ENCODE results near the genes ICAM3, S1PR5 and KRI1.

- RRBS = 100% methylated on average over 2 of the region's 22 CpGs
Observed at GRCh38 chr19:10287766-10288100, 978 bp downstream of the ICAM4 start.

GRCh38 chr19:10332237-10332761, 1.0 kb downstream of the RAVER1 start:
- RRBS = no CpG with 5 or more reads among the region's 10 CpGs

DNA sequence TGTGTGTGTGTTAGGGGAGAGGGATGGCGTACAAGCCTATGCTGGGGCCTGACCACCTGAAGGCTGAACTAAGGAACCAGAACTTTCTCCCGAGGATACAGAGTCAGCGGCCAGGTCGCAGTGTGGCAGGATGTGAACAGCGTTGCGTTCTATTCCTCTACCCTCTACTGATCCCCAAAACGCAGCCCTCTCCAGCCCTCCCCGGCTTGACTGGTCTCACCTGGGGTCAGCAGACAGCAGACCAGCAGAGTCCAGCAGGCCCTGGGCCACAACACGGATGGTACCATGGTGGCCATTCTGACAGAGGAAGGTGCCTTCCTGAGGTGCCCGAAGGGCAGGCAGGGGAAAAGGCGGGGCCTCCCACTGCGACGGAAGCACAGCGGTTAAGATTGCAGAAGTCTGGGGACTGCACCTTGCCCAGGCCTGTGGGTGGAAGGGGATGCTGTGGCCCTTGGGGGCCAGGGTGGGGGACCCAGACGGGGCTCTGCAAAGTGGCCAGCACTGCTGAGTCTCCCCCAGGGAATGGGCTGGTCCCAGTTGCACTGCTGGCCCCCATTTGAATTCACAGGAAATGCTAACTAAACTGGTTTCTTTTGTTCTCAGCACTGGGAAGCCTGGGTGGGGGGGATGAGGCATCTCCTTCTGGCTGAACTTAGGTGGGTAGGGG, at the start of gene ICAM3:
Gene ICAM3 (minus strand): TSS at position 306 of the 667 bp plus-strand sequence.
- RRBS = no CpG with 5 or more reads among the region's 15 CpGs

GRCh38 chr19:10395996-10396251, 7.4 kb downstream of the CDC37 start:
- RRBS = 96% methylated on average over 3 of the region's 15 CpGs

GRCh38 chr19:10419201-10419414, 1.2 kb upstream of the PDE4A start:
- RRBS = no CpG with 5 or more reads among the region's 26 CpGs

DNA sequence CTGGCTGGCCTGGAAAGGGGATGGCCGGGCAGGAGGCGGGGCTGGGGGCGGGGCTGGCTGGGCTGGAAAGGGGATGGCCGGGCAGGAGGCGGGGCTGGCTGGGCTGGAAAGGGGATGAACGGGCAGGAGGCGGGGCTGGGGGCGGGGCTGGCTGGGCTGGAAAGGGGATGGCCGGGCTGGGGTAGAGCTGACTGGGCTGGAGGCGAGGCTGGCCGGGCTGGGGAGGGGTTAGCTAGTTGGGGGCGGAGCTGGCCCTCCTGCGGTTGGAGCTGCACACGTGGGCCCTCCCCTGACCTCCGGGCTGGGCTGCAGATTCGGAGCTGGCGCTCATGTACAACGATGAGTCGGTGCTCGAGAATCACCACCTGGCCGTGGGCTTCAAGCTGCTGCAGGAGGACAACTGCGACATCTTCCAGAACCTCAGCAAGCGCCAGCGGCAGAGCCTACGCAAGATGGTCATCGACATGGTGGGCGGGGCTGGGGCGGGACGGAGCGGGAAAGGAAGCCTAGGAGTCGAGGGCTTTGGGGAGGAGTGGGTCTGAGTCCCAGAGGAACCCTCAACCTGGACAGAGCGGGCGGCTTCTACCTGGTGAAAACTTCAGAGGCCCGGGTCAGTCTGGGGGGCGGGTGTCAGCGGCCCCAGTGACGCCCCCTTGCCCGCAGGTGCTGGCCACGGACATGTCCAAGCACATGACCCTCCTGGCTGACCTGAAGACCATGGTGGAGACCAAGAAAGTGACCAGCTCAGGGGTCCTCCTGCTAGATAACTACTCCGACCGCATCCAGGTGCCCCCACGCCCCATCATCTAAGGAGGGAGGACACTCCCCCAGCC, 41.1 kb downstream of the PDE4A start:
- RRBS = 5% methylated on average over 11 of the region's 42 CpGs

- RRBS = no CpG with 5 or more reads among the region's 53 CpGs
Observed at GRCh38 chr19:10478321-10479585, 24.4 kb downstream of the KEAP1 start.

DNA sequence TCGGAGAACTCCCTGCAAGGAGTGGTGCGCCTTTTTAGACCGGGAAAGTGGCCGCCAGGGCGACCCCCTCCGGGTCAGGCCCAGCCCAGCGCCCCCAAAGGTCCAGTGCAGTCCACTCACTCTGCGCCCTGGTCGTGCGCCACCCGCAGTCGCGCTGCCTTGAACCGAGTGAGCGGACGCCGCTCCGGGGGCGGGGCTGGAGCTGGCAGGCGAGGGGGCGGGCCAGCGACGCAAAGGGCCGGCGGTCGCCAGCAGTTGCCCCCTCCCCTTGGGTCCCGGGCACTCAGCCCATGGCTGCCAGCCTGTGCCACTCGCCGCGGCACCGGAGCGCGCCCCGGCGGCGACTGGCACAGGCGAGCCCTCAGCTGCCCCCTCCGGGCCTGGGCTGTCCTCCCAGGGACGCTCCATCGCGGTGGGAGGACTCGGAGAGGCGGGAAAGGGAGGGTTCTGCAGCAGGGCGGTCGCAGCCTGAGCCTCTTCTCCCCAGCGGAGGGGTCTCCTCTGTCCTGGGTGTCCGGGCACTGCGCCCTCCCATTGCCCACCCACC, at the start of gene S1PR5:
Gene S1PR5 (minus strand): TSS at position 170 of the 547 bp plus-strand sequence.
- RRBS = 2% methylated on average over 24 of the region's 48 CpGs

DNA sequence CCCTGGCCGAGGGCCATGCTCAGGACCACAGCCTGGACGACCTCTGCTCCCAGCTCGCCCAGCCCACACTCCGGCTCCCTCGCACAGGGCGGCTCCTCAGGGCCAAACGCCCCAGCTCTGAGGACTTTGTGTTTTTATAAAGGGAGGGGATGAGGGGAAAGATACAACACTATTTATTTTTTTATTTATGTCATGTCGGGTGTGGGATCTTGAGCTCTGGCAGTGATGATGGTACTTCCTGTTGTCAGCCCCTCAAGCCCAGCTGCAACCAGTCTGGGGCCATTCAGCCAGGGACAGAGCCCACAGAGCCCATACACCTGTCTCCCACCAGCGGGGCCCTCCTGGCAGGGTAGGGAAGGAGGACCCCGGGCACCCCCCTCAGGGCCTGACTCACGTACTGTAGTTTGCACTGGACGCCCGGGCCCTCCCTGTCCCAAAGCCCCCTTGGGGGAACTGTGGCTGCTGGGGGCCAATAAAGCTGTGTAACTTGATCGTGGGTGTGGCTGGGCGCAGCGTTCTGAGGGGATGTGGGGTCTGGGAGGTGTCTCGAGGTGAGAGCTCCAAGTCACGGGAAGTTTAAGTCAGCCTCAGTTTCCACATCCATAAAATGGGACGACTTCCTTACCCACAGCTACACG, 9.3 kb downstream of the ATG4D start:
- RRBS = 95% methylated on average over 4 of the region's 20 CpGs

DNA sequence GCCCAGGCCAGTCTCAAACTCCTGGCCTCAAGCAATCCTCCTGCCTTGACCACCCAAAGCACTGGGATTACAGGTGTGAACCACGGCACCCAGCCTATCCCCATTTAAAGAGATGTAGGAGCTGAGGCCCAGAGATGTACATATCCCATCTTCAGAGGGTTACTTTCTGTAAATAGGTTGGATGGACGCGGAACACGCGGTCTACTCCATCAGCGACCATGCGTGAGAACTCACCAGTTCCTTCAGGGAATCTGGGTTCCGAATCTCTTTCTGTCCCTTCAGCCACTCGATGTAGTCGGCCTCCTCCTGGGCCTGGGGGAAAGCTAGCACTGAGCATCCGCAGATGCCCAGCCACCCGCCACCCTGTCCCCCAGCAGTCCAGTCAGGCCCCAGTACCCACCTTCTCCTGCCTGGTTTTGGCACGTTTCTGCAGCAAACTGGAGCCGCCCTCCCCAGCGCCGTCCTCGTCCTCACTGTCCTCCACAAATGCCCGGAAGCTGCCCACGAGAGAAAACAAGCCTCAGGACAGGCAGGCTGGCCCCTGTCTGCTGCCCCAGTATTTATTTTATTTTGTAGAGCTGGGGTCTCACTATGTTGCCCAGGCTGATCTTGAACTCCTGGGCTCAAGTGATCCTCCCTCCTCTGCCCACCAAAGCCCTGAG, 4.9 kb downstream of the KRI1 start:
- RRBS = no CpG with 5 or more reads among the region's 19 CpGs

DNA sequence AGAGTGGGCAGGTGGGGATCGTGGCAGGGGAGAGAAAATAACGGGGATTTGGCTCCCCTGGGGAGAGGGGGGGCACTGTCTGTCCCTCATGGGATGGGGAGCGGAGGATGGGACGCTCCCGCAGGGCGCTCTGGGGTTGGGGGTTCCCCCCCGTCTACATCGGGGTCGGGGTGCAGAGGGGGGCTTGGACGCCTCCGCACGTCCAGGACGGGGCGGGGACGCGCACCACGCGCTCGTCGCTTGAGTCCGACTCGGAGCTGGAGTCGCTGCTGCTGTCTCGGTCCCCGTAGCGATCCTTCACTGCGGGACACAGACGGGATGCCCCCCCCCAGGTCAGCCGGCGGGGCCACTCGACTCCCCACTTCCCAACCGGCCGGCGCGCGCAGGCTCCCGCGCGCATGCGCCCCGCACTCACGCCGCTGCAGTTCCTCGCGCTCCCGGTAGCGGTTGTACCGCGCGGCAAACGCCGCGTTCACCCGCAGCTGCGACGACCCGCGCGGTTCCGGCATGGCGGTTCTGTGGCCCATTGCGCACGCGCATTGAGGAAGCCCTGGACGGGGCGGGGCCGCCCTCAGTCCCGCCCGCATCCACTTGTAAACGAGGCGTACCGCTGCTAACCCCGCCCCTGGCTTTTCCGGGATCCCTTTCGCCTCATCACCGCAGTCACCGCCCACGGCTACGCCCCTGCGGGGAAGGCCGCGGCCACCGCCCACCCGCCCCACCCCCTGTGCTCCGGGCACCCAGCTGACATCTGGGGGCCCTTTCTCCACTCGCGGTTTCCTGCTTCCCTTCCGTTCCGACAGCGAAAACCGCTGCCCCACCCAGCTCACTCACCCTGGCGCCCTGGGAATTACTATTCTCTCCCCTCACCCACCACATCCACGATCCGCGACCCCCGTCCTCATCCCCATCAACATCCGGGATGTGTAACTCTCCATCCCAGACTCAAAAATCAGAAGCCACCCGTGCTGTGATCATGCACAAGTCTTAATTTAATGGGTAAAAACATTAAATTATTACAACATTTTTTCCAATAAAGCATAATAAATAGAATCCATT, at the start of gene KRI1:
Gene KRI1 (minus strand): TSS at position 520 of the 1,059 bp plus-strand sequence.
- RRBS = 1% methylated on average over 43 of the region's 98 CpGs

GRCh38 chr19:10612892-10613374, 12.4 kb upstream of the SLC44A2 start:
- RRBS = no CpG with 5 or more reads among the region's 8 CpGs

DNA sequence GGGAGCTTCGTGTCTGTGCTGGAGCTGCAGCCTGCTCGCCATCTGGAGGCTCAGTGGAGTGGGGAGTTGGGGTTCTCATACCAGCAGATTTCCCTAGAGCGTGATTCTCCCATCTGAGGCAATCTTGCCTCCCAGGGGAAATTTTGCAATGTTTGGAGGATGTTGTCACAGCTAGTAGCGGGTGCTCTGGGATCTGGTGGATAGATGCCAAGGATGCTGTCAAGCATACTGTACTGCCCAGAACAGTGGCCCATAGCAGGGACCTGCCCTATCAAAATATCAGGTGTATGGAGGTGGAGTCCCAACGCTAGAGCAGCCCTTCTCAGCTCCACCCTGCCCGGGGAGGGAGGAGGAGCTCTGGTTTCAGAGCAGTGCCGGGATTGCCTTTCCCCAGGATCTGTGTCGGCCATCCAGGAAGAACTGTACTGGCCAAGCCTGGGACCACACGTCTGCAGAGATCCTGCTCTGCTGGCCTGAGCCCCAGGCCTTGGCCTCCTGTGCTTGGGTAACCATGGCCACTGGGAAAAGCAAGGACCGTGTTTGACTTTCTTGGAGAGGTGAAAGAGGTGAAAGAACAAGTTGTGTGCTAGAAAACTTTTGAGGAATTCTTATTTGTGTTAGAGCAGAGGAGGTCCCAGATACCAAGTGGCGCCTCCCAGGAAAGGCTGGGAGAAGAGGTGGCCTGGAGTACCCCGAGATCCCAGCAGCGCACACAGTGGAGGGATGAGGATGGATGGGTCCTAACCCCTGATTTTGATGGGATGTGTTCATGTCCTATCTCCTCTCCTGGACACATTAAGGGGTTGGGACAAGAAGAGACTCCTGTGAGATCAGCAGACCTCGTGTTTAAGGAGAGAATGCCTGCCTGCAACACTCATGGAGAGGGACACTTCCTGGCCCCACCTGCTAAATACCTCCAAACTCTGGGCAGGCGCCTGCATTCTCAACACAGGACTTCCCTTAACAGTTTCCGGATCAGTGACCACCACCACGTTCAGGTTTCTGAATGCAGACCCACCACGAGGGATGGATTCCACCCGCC, 10.6 kb upstream of the QTRT1 start:
- RRBS = no CpG with 5 or more reads among the region's 19 CpGs

GRCh38 chr19:10717227-10717827, 552 bp upstream of the DNM2 start:
- RRBS = no CpG with 5 or more reads among the region's 23 CpGs

- RRBS = 81% methylated on average over 5 of the region's 23 CpGs
Observed at GRCh38 chr19:10743905-10745023, 26.4 kb downstream of the DNM2 start.

- RRBS = no CpG with 5 or more reads among the region's 9 CpGs
Observed at GRCh38 chr19:10747144-10747688, 29.3 kb downstream of the DNM2 start.

- RRBS = 98% methylated on average over 3 of the region's 8 CpGs
Observed at GRCh38 chr19:10766804-10767328, 49.0 kb downstream of the DNM2 start.

GRCh38 chr19:10782961-10783277, 53.1 kb downstream of the TMED1 start:
- RRBS = no CpG with 5 or more reads among the region's 10 CpGs

DNA sequence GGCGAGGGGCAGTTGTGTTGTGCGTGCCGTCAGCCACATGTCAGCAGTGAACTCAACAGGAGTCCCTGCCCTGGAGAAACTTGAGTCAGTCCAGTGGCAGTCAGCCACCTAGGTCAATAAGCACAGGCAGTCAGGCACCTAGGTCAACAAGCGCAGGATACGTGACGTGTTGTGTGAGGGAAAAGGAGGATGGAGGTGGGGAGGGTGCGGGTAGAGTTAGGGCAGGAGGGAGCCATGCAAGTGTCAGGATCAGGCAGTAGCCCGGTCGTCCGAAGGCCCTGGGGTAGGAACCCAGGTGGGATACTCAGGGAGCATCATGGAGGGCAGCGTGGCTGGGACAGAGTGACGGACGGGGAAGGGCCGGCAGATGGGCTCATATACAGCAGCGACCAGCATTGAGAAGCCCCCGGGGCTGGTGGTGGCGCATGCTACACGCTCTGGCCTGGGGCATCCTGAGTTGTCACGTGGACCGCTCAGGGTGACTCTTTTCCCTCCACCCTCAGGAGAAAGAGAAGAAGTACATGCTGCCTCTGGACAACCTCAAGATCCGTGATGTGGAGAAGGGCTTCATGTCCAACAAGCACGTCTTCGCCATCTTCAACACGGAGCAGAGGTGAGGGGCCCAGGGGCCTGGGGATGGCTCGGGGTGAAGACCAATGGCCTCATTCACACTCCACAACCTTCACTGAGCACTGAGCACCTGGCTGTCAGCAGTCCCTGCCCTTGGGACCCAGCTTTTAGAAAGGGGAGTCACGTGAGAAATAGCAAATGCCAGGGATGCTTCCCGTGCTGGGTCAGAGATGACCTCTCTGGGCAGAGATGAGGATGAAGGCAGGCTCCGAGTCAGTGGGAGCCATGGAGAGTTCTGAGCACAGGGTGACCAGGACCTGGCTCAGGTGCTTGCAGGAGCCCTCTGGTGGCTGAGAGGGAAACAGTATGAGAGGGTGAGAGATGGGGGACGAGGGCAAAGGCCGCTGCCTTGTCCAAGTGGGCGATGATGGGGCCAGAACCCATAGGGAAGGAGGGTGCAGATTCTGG, 16.2 kb downstream of the TMED1 start:
- RRBS = 90% methylated on average over 7 of the region's 31 CpGs

DNA sequence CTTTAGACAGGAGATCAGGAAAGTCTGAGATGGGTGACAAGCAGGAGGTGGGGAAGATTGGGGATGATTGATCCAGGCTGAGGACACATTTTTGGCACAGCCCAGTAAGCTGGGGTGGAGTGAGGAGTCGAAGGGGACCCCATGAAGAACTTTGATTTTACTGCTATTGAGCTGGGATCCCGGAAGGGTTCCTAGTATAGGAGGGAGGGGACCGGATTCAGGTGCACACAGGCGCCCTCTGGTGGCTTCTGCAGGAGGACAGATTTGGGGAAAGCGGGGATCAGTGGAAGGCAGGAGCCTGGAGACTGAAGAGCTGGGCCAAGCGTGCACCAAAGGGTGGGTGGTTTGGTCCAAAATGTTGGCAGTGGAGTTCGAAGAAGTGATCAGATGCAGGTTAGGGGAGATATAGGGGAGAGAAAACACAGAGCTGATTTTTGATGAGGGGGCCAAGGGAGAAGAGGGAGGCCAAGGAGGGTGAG, 7.0 kb upstream of the CARM1 start:
- RRBS = no CpG with 5 or more reads among the region's 7 CpGs